ENCODE measurements around the genes DNAJA3 and SEC14L5.

- RRBS, 2 experiments, result no CpG with 5 or more reads among the region's 13 CpGs
Measured at GRCh38 chr16:4044534-4045223, 71.6 kb downstream of the ADCY9 start.

DNA sequence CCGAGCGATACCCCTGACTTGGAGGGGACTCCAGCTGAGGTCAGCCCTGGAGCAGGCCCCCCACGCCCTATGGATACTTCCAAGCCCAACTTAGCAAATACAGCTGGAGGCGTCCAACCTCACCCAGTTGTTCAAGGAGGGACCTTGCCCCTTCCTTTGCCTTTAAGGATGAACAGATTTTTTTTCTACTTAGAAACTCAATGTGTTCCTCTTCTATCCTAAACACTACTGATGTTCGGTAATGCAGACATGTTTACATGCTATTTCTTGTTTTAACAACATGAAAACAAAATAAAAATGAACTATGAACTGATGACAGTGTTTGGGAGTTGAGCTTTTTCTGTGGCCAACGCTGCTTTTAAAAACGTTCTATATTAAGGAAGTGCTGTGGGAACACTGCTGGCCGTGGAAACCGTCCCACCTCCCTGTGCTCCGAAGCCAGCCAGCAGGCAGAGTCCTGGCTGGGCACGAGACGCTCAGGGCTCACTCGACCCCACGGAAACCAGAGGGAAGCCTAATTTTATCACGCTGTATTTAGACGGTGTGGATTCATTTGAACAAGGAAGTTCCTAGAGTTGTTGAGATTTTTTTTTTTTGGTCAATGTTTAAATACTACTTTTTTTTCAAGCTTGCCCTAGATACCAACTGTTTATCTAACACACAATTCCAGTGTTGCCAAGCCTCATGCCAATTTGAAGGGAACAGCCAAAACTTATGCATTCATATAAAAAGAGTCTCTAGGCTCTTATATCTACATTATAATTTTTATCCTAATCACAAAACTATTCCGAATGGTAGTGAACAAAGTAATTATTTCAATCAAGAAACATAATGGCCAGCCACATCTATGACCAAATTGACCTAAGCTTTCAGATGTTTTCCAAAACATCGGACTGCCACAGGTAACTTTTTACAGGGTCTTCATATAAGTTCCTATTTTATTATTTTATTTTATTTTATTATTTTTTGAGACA is 25.8 kb downstream of the ADCY9 start:
- RRBS, 2 experiments, result no CpG with 5 or more reads among the region's 18 CpGs

GRCh38 chr16:4215123-4215659 is 26.7 kb downstream of the SRL start:
- RRBS, 2 experiments, result no CpG with 5 or more reads among the region's 3 CpGs

- RRBS, 2 experiments, result no CpG with 5 or more reads among the region's 7 CpGs
Measured at GRCh38 chr16:4238961-4239511, 2.8 kb downstream of the SRL start.

DNA sequence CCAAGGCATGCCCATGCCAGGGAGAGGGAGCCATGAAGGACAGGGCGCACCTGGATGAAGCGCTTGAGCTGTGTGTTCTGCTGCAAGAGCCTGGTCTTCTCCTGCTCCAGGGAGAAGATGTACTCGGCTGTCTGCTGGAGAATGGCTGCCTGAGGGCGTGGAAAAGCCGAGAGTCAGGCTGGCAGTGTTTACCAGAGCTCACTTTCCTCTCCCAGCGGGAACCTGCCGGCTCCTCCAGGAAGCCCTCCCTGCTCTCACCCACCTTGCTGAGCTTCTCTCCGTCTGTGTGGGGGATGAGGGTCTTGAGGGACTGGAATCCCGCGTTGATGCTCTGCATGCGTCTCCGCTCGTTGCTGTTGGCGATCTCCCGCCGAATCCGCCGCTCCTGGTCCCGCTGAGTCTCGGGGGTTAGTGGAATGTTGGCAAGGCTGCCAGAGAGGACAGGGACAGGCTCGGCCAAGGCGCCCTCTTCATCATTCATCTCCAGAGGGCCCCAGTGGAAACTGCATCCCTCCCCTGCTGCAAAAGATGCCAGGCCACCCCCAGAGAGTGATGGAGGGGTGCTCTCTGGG is 10.5 kb downstream of the TFAP4 start:
- RRBS, 2 experiments, result no CpG with 5 or more reads among the region's 22 CpGs

GRCh38 chr16:4309899-4310413 is 5.9 kb upstream of the GLIS2 start:
- RRBS, 2 experiments, result no CpG with 5 or more reads among the region's 13 CpGs

DNA sequence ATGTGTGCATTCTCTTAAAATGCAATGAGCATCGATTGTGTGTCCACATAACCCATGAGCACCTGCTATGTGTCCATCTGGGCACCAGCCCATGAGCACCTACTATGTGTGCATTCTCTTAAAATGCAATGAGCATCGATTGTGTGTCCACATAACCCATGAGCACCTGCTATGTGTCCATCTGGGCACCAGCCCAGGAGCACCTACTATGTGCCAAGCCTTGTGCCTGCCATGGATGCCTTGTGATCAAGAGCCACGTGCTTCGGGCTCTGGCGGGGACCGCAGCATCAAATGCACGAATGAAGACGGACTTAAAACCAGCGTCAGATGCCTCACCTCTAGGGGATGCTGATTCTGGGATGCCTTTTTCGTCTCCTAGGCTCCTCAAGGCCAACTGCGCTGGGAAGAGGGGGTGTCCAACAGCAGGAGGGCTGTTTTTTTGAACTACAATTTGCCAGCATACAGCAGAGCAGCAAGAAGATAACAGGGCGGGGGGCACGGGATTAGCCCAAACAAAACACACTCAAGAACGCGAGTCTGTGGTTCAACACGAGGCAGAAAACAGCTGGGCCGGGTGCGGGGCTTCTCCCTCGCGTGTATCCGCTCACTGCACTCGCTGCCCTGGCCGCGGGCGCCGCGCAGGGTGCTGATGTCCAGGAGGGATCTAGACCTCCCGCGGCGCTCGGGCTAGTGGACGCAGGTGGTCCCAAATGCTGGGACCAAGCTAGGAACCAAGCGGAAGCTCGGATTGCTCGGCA is 1.3 kb upstream of the GLIS2 start:
- RRBS, 2 experiments, result no CpG with 5 or more reads among the region's 35 CpGs

DNA sequence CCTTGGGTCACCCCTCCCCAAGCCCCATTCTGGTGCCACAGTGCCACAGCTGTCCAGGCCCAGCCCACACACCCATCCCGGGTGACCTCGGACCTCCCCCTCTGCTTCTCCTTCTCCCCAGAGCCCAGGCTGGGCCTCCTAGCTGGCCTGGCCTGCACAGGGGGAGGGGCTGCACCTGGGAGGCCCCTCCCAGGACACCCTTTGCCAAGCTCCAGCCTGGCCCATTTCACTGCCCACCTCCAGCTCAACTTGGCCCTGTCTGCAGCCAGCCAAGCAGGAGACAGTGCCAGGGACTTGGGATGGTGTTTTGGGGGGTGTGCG is 1.6 kb downstream of the GLIS2 start:
- RRBS, 2 experiments, result 11 to 22% methylated on average over 1 of the region's 3 CpGs

GRCh38 chr16:4328814-4329412 is 13.0 kb downstream of the GLIS2 start:
- RRBS, 2 experiments, result no CpG with 5 or more reads among the region's 12 CpGs

DNA sequence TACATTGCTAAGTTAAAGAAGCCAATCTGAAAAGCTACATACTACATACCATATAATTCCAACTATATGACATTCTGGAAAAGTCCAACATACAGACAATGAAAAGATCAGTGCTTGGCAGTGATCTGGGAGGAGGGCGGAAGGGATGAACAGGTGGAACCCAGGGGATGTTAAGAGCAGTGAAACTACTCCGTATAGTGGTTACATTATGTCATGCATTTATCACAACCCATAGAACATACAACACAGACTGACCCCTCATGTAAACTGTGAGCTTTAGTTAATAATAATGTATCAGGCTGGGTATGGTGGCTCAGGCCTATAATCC is 16.5 kb downstream of the CORO7 start:
- RRBS, 2 experiments, result no CpG with 5 or more reads among the region's 2 CpGs

- RRBS, 2 experiments, result under 1% methylated on average over 26 of the region's 72 CpGs
Measured at GRCh38 chr16:4425699-4426621, at the start of gene DNAJA3. DNAJA3 (plus strand) TSS chr16:4425868.

DNA sequence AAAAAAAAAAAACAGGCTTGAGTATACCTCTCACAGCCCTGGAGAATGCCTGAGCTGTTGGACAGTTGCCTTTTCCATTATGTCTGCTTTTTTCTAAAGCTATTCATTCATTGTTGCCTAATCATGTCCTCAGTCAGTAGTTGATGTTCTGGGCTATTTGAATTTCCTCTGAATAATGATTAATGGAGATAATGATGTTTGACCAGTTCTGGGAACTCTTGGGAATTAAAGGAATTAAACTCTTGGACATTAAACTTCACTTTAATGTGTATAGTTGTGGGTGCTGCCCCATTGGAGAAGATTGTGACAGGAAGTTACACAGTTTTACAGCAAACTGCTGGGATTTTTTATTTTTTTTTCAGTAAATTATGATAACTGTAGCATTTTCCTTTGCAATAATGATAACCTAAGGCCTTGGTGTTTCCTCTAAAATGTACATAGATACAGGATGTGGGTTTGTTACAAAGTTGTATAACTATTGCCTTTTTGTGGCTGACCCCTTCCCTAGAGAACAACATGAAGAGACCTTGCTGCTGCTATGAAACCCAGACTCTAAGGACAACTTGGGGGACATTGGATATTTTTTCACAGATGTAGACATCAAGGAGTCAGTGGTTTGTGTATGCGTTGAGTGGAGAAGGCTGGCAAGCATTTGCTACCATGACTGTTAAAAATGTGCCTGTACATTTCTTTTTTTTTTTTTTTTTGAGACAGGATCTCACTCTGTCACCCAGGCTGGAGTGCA is 12.1 kb downstream of the HMOX2 start:
- RRBS, 2 experiments, result no CpG with 5 or more reads among the region's 1 CpG

DNA sequence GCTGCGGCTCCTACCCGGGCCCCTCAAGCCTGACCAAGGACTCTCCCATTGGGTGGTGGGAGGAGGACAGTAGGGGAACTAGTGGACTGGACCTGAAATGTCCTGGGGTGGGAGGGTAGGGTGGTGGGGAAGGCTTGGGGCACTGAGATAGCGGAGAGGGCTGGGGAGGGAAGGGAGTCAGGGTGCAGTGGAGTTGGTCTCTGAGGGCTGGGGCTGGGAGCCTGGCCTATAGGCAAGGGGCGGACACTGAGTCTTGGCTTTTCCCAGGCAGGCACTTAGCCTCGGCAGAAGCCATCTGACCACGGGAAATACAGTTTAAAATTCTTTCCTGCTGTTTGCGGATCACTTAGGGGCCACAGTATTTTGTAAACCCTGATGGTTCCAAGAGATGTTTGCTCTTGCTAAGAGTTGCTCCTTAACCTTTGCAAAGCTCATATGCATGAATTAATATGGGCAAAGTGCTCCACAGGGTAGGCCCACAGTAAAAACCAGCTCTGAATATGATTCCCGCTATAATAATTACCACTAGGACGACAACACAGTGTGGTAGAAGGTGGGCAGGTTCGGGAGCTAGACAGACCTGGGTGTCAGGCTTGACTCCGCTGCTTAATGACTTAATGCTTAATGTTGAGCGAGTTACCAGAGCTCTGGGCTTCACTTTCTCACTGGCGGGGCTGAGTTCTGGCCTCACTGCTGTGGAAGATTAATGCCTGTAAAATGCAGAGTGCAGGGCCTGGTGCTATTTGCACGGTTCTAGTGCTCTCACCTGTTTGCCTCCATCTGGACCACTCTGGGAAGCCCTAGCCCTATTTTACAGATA is 3.6 kb upstream of the UBALD1 start:
- RRBS, 2 experiments, result no CpG with 5 or more reads among the region's 14 CpGs

DNA sequence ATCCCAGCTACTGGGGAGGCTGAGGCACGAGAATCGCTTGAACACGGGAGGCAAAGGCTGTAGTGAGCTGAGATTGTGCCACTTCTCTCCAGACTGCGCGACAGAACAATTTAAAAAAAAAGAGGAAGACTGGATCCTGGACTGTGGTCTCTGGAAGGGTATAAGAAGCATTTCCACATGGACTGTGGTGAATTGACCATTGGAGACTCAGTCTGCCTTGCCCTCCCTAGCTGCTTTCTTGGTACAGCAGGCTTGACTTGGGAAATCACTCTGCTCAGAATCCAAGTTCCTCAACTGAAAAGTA is 1.1 kb upstream of the MGRN1 start:
- RRBS, 2 experiments, result no CpG with 5 or more reads among the region's 5 CpGs

GRCh38 chr16:4825219-4825550 is 21.9 kb downstream of the GLYR1 start:
- RRBS, 2 experiments, result no CpG with 5 or more reads among the region's 7 CpGs

- RRBS, 2 experiments, result 67 to 74% methylated on average over 3 of the region's 21 CpGs
Measured at GRCh38 chr16:4866643-4867837, 19.8 kb downstream of the UBN1 start.

- RRBS, 2 experiments, result 2 to 3% methylated on average over 1 to 4 of the region's 18 CpGs
Measured at GRCh38 chr16:4922645-4923297, 14.2 kb downstream of the PPL start.

- RRBS, 2 experiments, result 1 to 2% methylated on average over 6 of the region's 65 CpGs
Measured at GRCh38 chr16:4957532-4958562, at the start of gene SEC14L5. SEC14L5 (plus strand) TSS chr16:4958330.

GRCh38 chr16:5032570-5033751 is 774 bp downstream of the NAGPA start:
- RRBS, 2 experiments, result 1% methylated on average over 33 to 34 of the region's 98 CpGs

DNA sequence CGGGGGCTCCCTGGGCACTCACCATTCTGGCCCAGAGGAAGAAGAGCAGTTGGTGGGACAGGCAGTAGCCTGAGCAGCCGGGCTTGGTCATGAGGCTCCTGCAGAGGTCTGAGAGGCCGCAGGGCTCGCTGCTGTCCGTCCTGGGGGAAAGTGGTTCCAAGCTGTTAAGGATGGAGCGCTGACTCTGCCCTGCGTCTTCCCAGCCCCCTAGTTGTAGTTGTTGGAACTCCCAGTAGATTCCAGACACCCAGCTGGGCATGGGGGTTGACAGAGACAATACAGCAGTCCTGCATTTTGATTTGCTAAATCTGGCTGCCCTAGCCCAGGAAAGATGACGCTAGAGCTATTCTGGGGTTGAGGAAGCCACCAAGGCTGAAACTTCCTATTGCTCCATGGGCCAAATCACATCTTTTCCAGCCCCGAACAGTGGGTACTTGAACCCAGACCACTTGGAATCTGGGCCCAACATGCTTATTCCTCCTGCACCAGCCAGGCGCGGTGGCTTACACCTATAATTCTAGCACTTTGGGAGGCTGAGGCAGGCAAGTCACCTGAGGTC is 7.2 kb downstream of the C16orf89 start:
- RRBS, 2 experiments, result no CpG with 5 or more reads among the region's 11 CpGs

Measured in bronchial epithelial cell (primary cell).